ENCODE data around the genes COQ8A and GUK1.

GRCh38 chr1:226735987-226737088 lies 2.7 kb downstream of the ITPKB start:
- PRO-cap: no peak

DNA sequence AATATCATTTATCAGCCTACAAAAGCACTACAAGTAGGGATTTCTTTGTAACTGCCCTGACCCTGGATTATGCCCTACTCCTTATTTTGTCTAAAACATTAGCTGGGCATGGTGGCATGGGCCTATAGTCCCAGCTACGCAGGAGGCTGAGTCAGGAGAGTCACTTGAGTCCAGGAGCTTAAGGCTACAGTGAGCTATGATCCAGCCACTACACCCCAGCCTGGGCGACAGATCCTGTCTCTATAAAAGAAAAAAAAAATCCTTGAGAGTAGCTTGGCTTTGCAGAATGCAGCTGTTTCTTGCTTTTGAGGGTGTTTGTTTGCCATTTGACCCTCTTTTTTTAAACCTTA lies 55.8 kb upstream of the PSEN2 start:
- PRO-cap: no peak

DNA sequence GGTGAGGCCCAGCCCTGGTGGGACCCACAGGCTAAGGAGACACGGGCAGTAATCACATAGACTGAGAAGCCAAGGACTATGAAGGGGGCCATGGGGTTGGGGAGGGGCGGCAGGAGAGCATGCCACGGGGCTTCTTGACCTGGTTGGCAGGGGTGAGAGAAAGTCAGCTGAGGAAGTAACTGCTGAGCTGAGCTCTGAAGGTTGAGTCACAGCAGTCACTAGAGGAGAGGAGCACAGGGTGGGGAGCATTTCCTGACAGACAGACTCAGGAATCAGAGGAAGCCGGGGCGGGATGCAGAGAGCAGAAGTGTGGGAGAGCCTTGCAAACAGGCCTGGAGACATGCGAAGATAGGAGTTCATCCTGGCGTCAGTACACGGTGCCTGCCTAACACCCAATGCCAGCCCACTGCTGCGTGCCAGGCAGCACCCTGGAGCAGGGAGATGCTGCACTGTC lies 21.7 kb downstream of the PSEN2 start:
- PRO-cap: no peak

- PRO-cap: no peak
Observed at GRCh38 chr1:226919363-226920296, 20.5 kb upstream of the COQ8A start.

DNA sequence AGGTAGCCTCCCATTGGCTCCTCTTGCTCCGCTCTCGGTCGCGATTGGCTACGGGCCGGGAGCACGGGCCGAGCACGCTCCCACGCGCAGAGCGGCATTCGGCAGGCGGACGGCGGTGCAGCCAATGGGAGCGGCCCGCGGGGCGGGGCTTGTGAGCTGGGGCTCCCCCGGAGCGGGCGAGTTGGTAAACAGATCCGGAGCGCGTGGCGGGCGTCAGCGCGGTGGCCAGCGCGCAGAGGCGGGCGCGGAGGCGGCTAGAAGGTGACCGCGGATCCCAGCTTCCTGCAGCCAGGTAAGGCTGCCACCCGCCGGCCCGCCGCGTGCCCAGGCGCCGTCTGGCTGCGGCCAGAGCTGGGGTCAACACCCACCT lies at the start of gene COQ8A:
TSS of gene COQ8A (plus strand) at position 187 of the 370 bp plus-strand sequence.
- PRO-cap: bidirectional peak, plus-strand start at position 191 of the sequence, minus-strand start outside the sequence

- PRO-cap: no peak
Observed at GRCh38 chr1:226942341-226942908, 2.3 kb downstream of the COQ8A start.

- PRO-cap: no peak
Observed at GRCh38 chr1:226965196-226965660, 25.1 kb downstream of the COQ8A start.

GRCh38 chr1:226973987-226974450 lies 33.9 kb downstream of the COQ8A start:
- PRO-cap: no peak

DNA sequence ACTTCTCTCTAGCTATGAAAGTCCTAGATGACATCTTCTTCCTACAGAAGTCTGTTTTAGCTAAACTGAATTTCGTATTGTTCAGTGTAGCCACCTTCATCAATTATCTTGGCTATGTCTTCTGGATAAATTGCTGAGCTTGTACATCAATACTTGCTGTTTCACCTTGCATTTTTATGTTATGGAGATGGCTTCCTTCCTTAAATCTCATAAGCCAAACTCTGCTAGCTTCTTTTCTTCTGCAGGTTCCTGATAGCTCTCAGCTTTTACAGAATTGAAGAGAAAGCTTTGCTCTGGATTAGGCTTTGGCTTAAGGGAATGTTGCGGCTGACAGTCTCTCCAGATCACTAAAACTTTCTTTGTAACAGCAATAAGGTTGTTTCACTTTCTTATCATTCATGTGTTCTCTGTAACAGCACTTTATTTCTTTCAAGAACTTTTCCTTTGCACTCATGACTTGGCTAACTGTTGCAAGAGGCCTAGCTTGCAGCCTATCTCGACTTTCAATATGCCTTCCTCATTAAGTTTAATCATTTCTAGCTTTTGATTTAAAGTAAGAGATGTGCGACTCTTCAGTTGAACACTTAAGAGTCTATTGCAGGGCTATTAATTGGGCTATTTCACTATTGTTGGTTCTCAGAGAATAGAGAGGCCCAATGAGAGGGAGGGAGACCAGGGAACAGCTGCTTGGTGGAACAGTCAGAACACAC lies 80.4 kb downstream of the COQ8A start:
- PRO-cap: no peak

GRCh38 chr1:227139486-227139977 lies 178.8 kb downstream of the CDC42BPA start:
- PRO-cap: no peak

- PRO-cap: no peak
Observed at GRCh38 chr1:227312306-227313326, 5.7 kb downstream of the CDC42BPA start.

DNA sequence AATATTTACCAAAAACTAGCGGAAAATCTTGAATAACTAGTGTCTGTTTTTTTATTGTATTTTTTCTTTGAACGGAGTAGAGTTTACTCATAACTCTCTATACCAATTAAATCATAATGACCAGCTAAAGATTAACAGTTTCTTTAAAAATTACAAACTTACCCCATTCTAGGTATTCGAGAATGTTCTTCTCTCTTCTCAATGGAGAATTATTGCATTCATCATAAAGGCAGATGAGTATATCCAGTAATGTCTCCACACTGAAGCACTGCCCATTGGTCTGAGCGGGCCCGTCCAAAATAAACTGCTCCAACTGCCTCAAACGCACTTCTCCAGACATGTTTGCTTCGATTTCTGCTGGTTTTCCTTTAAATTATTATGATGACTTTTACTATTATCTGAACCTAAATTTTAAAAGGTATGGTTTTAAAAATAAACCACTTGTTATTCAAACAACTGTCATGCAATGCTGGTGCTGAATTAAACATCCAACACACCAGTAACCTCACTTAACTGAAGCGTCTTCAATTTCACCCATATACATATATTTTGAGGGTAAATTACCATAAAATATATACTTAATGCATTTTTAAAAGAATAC lies 1.3 kb downstream of the CDC42BPA start:
- PRO-cap: no peak

DNA sequence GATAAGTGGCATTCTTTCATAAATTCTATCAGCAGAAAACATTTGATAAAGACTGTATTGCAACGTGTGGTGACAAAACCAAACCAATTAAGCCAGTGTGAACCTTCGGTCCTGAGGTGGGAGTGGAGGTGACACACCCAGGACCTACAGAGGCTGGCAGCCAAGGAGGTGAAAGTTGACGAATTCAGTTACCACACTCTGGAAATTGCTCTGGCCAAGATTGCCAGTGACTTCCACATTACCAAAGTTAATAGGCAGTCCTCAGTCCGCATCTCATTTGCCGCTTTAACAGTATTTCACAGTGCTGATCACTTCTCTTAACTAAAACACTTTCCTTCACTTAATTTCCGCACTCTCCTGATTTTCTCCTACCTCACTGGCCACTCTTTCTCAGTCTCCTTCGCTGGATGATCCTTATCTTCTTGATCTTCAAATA lies 5.0 kb upstream of the CDC42BPA start:
- PRO-cap: no peak

DNA sequence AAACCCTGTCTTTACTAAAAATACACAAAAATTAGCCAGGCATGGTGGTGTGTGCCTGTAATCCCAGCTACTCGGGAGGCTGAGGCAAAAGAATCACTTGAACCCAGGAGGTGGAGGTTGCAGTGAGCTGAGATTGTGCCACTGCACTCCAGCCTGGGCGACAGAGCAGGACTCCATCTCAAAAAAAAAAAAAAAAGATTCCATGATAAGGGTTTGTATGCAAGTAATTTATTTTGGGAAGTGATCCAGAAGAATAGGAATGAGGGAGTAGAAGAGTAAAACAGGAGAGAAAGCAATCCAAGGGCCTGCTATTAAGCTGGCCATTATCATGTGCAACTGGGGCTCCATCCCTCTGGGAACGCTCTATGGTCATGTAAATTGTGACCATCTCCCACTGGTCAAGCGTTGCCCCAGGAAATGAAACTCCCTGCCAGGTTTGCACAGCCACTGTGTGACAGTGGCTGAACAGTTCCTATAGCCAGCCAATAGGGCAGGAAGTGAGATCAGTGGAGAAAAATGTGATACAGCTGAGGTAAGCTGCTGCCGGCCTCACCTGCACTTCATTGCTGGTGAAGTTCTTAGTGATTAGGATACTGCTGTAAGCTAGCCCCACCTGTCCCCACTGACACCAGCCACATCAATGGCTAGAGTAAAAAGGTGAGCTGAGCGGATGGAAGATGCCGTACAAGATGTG lies 38.1 kb upstream of the CDC42BPA start:
- PRO-cap: no peak

DNA sequence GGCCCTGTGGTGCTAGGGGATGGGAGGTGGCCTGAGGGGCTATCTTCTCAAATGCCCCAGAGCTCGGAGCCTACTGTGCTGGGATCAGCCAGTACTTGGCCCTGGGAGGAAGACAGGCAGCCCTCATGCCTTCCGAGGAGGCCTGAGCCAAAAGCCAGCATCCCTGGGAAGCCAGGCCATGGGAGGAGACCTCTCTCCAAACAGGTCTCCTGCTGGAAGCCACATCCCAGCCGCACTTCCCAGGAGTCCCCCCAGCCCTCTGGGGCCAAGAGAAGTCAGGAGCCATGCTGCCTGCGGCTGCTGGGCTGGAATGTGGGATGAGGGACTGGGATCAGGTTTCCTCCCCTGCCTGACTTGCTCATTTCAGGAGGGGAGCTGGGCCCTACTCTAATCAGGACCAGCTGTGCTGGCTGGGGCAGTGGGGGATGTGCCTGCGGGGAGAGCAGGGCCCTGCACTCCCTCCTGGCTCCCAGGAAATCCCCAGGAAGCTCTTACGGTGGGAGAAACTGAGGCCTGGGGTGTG lies 21.7 kb upstream of the PRSS38 start:
- PRO-cap: no peak

DNA sequence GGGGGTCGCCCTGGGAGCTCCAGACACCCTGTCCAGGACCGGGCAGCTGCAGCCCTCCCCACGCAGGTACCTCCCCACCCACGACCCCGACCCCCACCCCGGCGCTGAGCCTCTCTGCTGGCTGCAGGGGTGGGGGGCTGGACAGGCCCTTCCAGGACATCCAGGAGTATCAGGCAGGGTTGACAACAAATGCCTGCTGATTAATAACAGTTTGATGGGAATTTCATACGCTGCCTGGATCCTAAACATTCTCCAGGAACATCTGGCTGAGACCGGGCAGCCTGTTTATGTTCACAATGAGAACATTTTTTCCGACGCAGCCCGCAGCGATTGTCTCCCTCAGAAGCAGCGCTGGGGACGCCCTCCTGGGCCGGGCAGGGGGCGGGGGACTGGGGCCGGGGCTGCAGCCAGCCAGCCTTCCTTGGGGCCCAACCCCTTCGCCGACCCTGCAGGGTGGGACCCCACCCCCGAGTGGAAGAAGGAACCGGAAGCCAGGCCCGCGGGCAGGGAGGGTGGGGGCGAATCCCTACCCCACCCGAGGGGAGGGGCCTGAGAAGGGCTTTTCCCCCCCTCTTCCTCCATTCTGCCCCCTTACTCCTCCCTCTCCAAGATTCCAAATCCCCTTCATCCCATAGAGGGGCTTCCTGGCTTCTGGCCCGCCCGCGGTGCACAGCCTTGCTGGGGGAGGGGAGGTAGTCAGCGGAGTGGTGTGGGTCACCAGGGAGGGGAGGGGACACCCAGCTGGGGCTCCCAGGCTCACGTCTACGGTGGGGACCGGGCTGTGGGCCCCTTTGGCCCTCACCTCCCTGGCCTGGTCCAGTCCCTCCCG lies 60.7 kb downstream of the WNT9A start:
- PRO-cap: no peak

DNA sequence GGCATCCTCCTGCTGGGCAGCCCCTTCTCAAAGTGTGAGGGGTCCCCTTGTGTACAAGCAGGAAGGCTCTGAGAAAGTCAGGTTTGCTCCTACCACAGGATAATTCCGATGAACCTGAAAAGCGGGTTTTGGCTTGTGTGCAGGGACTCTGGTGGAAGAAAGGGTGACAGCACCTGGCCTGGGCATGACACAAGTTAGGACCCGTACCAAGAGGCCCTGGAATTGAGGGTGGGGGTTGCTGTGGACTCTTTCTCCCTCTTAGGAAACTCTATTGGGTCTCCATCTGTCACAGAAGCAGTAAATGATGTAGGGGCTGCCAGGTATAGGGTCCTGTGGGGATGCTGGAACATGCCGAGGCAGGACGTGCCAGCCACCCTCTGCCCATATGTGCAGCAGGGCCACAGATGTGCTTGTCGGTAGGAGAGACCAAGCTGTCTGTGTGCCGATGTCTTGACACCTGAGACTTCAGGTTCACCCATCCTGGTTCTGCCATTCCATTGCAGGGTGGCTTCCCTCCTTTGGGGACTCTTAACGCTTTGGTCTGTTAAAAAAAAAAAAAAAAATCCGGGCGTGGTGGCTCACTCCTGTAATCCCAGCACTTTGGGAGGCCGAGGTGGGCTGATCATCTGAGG lies 9.9 kb downstream of the C1orf35 start:
- PRO-cap: no peak

- PRO-cap: no peak
Observed at GRCh38 chr1:228099331-228100239, 3.5 kb downstream of the C1orf35 start.

DNA sequence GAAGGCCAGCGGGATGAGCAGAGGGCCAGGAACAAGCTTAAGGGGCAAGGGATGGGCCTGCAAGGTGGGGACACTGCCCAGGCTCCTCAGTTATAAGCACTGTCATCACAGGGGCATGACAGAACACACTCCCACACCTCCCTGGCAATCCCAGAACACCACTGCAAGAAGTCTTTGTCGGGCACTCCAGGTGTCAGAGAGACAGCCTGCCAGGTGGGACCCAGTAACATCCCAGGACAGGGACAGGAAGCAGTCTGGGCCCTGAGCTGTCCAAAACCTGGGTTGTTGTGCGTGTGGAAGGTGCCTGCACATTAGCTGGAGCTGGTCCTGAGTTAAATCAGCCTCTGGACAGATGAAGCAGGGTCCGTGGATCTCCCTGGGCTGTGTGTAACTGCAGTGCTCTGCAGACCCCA lies 2.7 kb upstream of the C1orf35 start:
- PRO-cap: no peak

GRCh38 chr1:228139666-228140908 lies at the start of gene GUK1:
TSS of gene GUK1 (plus strand) at chr1:228140279.
- PRO-cap: bidirectional peak, plus-strand start at chr1:228140050, minus-strand start at chr1:228139859; unidirectional peak, plus-strand start at chr1:228140228; unidirectional peak, plus-strand start at chr1:228140279

Data from aorta (tissue), 1 donor.